Body of pancreas (tissue), 2 donors: ENCODE measurements around a stretch of chr10.

GRCh38 chr10:51649297-51649691 is 50.1 kb downstream of the CSTF2T start:
- PRO-cap, result no peak
- RAMPAGE, long total RNA, 2 experiments, result no peak in any of the 2 experiments

GRCh38 chr10:57025433-57025798 is 664.4 kb upstream of the ZWINT start:
- PRO-cap, result no peak
- RAMPAGE, long total RNA, 2 experiments, result no peak in any of the 2 experiments

DNA sequence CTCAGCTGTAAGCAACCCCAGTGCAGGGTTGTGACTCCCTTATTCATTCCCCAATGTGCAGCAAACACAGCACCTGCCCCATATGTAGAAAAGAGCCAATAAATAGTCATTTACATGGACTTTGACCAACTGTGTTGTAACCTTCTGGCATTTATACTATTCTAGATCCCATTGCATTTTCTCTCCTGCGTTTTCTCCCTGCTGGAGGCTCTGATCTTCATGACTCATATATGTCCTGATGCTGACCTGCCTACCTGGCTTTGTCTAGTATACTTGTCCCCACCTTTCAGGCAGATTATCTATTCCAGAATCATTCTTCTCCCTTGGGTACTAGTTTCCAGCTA is 402.9 kb downstream of the IPMK start:
- PRO-cap, result no peak
- RAMPAGE, long total RNA, 2 experiments, result no peak in any of the 2 experiments

GRCh38 chr10:58269643-58270292 is 806 bp downstream of the CISD1 start:
- PRO-cap, result unidirectional peak, minus-strand start at chr10:58269719
- RAMPAGE, long total RNA, 2 experiments, result no peak in any of the 2 experiments

- PRO-cap, result no peak
- RAMPAGE, long total RNA, 2 experiments, result no peak in any of the 2 experiments
Observed at GRCh38 chr10:58394952-58396217, 10.2 kb downstream of the TFAM start.

DNA sequence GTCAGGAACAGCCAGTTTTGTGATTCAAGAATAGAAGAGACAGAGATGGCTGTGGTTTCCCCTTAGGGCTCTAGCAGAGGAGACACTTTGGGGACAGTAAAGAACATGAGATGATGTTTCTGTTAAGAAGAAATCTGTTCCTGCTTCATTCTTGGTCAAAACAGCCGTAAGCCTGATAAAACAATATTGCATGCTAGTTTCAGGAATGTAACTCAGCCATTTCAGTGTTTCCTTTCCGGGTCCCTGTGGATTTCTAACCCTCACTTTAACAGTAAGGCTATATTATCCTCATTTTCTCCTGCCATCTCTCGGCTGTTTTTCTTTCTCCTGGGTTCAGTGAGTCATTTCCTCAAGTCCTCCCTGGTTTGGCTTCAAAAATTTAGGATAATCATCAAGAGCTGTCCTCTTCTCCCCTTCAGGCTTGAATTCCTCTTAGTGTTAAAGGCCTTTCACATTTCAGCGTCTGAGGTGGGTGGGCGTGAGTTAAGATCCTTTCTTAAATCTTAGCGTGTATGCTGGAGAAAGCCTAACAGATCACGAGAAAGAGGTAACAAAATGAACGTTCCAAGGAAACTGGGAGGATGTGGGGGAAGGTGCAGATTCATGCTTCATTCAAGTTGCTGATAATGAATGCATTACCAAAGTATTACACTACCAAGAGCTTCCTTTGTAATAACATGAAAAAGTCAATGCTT is 37.0 kb upstream of the BICC1 start:
- PRO-cap, result no peak
- RAMPAGE, long total RNA, 2 experiments, result no peak in any of the 2 experiments

DNA sequence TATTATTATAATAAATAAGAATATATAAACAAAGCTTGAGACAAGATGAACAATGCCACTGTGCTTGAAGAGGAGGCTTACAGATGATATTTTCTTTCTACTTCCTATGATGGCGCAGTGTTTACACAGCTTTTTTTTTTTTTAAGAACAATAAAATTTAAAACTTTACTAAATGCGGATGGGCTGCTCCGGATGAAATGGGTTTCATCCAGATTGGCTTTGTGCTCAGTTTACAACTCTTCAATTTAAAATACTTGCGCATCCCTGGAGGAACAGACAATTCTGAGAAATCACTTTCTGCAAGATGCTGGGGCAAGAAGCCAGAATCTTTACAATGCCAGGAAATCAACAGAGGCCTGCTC is 3.8 kb upstream of the FAM13C start:
- PRO-cap, result no peak
- RAMPAGE, long total RNA, 2 experiments, result no peak in any of the 2 experiments

DNA sequence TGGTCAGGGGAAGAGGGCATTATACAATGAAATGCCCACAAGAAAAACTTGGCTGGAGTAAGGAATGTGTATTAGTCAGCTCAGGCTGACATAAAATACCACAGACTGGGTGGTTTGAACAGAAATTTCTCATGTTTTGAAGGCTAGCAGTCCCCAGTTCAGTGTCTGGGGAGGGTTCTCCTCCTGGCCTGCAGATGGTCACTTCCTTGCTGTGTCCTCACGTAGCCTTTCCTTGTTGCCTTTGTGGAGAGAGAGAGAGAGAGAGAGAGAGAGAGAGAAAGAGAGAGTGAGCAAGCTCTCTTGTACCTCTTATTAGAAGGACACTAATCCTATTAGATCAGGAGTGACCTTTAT is 25.7 kb upstream of the FAM13C start:
- PRO-cap, result no peak
- RAMPAGE, long total RNA, 2 experiments, result no peak in any of the 2 experiments

GRCh38 chr10:59818477-59818948 is 65.3 kb upstream of the MRLN start:
- PRO-cap, result no peak
- RAMPAGE, long total RNA, 2 experiments, result no peak in any of the 2 experiments

DNA sequence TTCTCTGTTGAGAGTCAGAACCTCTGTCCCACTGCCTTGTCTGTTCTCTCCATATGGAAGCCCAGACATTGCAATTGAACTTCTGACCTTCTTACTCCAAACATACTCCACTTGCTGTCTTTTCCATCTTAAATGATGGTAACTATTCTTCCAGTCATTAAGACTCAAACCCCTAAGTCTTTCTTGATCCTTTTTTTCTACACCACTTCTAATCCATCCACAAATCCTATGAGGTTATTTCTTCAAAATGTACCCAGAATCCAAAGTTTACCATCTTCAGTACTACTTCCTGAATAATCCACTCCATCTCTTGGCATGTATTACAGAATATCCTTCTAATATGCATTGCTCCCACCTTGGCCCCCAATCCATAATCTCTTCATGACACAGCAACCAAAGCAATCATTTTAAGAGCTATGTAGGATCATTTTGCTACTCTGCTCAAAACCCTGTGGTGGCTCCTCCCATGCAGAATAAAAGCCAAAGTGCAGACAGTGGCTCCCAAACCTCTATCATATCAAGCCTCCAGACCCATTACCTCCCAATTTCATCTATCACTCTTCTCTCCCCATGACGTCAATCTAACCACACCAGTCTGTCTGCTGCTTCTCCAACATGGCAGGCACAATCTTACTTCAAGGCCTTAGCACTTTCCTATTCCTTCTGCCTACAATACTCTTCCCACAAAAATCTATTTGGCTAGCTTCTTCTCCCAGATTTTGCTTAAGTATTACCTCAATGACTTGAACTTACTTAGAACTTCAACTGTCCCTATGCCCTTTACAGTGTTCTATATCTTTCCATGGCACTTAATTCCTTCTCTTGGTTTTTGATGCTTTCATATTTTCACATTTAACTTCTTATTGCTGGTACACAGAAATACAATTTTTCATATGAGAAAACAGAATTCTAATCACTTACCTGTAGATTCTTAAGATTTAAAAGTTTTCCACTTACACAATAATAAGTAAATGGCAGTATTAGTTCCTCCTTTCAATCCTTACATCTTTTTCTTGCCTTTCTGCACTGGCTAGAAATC is 65.5 kb downstream of the CCDC6 start:
- PRO-cap, result no peak
- RAMPAGE, long total RNA, 2 experiments, result start-site peak on the minus strand in 1 of 2 experiments, centred at position 360 of the sequence, 6 reads per replicate

GRCh38 chr10:59897758-59898291 is 8.5 kb downstream of the CCDC6 start:
- PRO-cap, result no peak
- RAMPAGE, long total RNA, 2 experiments, result no peak in any of the 2 experiments

- PRO-cap, result no peak
- RAMPAGE, long total RNA, 2 experiments, result no peak in any of the 2 experiments
Observed at GRCh38 chr10:60139430-60140231, 233.3 kb upstream of the CCDC6 start.

DNA sequence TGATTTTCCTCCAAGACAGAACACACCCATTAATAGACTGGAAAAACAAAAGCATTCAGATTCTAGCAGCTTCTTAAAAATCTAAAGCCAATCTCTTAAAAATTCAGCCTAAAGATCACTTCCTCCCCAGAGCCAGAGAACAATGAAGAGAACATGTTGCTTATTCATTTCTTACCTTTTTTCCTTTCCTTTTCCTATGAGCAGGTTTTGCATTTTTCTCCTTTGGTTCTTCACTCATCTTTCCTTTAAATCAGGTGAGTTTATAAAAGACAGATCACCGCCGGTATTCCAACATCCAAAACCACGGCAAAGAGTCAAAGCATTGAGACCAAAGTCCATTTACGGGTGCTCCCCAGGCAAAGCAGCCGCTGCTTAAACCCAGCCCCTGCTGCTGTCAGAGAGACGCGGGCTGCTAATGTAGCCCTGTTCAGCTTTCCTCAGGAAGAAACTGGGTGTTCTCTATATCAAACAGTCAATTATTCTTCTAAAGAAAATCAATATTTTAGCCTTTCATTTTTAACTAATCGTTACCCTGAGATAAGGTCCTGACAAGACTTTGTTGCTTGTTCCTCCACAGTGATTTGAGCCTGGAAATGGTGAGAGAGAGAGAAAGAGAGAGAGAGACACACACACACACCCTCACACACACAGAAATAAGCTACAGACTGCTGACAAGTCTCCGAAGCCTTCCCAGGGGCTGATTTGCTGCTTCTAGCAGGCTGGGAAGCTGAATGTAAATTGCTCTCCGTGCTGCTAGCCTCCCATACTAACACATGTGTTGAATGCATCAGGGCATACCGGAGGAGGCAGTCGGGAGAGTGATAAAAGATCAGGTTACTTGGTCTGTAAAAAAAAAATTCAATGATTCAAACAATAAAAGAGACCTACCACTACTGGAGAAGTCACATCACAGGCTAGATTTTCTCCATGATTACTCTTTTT is 182.9 kb upstream of the ANK3 start:
- PRO-cap, result no peak
- RAMPAGE, long total RNA, 2 experiments, result no peak in any of the 2 experiments

- PRO-cap, result no peak
- RAMPAGE, long total RNA, 2 experiments, result no peak in any of the 2 experiments
Observed at GRCh38 chr10:60573247-60573633, 183.6 kb upstream of the ANK3 start.

DNA sequence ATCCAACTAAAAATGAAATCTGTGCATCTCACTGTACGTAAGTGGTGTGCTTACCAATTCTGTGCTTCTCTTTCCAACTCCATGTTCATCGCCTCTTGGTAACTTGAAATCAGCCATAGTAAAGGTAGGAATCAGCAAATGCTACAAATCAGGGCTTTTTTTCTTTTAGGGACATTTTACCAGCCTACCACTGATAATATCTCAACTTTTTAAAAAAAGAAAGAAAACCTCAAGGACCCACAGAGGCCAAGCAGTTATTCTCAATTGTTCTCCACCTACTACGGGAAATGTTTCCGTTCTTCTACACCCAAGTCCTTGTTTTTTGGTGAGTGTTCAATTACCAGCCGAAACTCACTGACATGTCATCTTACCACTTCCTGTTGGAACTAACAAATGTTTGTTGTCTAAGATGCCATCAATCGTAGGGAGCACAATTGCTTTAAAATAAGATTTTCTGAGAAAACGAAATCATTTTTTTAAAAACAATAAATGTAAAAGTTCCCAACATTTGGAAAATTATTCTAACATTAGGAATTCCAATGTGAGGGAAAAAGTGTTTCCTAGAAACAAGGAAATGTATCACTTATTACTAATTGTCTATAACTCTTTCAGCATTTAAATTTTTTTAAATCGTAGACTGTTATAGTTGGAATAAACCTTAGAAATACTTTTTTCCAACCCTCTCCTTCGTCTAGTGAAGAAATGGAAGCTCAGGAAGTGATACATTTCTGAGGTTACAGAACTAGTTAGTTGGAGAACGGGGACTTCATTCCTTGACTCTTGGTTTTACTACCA is 50.1 kb upstream of the CDK1 start:
- PRO-cap, result no peak
- RAMPAGE, long total RNA, 2 experiments, result start-site peak on the minus strand in 1 of 2 experiments, centred at position 534 of the sequence, 6 reads per replicate

GRCh38 chr10:61901902-61902913 is 709 bp downstream of the ARID5B start:
- PRO-cap, result unidirectional peak, plus-strand start at chr10:61902310; unidirectional peak, minus-strand start at chr10:61902529; bidirectional peak, plus-strand start at chr10:61903019, minus-strand start at chr10:61902735
- RAMPAGE, long total RNA, 2 experiments, result start-site peak on the plus strand in 1 of 2 experiments, at chr10:61902225-61902402 at its widest, 19 reads per replicate

DNA sequence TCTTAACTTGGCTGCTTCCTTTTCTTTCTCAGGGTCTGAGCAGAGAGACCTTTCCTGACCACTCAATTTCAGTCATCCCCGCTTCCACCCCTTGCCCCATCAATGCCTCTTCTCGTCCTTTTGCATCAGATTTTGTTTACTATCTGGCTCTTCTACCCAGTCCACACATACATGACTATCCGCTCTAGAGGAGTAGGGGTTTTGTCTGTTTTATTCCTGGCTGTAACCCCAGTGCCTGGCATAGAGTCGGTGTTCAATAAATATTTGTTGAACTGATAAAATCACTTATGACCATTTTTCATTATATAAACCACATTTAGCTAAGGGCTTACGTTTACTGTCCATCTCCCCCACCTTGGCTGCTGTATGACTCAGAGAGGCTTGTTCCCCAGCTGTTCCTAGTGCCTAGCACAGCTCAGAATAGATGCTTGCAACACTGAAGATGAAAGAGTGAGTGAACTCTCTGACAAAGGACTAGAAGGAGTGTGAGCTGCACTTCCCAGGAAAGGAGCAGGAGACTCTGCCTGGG is 21.8 kb downstream of the ARID5B start:
- PRO-cap, result no peak
- RAMPAGE, long total RNA, 2 experiments, result no peak in any of the 2 experiments

DNA sequence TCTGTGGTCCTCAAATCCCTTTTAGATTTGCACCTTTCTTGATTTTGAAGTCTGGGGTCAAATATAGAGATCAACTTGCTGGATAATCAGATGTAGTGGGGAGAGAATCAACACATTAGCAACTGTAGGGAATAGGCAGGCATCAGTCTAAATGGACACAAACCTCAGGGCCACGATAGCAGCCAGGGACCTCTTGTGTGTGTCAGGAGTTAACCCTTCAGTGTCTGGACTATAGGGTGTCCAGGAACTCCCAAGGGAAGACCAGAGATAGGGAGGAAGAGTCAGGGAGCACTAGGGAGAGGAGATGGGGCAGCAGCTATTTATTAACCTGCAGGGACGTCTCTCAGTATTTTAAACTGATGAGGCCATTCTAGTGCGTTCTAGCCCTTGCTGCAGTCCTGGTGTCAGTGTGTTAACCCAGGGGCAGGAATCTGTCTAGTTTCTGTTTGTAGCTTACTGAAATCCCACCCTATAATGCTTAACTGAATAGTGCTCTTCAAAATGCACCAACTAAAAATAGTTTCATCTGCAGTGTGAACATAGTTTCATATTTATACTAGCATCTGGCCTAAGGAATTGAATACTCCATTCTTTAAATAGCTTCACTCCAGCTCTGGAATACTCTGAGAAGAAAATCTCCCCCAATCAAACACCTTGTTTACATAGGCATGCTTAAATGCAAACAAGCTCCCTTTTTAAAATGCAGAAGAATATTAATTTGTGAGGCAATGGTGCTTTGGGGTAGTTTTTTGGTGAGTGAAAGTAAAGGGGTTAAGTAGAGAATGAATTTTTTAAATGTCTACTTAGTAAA is 62.7 kb downstream of the ARID5B start:
- PRO-cap, result no peak
- RAMPAGE, long total RNA, 2 experiments, result no peak in any of the 2 experiments

DNA sequence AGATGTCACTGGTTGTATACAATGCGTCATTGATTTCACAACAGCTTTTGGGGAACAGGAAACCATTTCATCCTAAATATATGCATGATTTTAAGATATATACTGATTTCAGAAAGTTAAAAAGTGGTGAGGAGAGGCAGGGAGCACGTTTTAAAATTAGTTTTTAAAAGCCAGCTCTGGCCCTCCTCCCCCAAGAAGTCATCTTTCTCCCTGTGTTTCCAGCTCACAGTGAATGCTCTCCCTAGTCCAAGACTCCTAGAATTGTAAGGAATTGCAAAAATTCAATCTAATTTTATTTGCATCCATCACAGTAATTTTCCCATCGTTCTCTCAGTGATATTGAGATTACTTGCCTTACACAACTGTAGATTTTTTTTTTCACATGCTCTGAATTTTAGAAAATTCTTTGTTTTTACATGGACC is 64.7 kb downstream of the ARID5B start:
- PRO-cap, result no peak
- RAMPAGE, long total RNA, 2 experiments, result no peak in any of the 2 experiments

DNA sequence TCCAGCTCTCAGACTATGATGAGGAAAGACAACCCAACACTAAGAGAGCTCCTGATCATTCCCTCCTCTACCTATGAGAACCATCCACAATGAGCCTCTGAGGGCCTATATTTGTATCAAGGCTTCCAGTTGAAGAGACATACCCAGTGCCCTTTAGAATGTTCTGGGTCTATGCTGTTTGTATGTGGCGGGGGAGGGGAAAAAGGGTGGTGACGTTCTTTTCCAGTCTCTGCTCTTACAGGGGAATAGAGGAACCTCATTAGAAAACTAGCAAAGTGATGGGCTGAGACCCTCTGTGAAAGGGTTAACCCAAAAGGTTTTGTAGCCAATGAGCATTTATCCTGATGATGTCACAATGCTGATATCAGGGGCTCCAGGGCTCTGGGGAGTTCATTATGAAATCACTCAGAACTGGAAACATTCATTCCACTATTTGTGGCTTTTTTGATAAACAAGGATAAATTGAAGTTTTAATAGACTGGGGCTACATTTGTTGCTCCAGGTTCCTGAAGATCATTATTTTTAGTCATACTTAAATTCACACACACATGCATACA is 71.6 kb downstream of the ARID5B start:
- PRO-cap, result no peak
- RAMPAGE, long total RNA, 2 experiments, result no peak in any of the 2 experiments